Neural progenitor cell (in vitro differentiated cells): ENCODE results near the genes KIAA1586 and OGFRL1.

GRCh38 chr6:56524930-56525818, 277.8 kb upstream of the COL21A1 start:
- RAMPAGE, long total RNA = no peak

GRCh38 chr6:56726959-56727917, 227.4 kb downstream of the DST start:
- RAMPAGE, long total RNA = no peak

GRCh38 chr6:57046103-57046883, at the start of gene KIAA1586:
KIAA1586 (plus strand) TSS chr6:57046693.
- RAMPAGE, long total RNA = start-site peak on the plus strand at chr6:57046666-57046729, 193 and 309 reads in 2 replicates

DNA sequence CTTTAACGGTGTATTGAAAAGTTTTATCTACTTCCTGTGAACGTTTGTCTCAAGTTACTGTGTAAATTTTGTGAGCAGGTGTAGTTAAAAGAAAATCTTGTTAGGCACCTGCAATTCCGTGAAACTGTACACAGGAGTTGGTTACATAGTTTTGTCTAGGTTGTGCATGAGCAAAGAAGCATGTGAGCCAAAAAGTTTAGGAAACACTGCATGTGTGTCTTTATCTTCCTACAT, 1.4 kb downstream of the BAG2 start:
- RAMPAGE, long total RNA = no peak

GRCh38 chr6:57262189-57263104, 40.3 kb upstream of the RAB23 start:
- RAMPAGE, long total RNA = no peak

DNA sequence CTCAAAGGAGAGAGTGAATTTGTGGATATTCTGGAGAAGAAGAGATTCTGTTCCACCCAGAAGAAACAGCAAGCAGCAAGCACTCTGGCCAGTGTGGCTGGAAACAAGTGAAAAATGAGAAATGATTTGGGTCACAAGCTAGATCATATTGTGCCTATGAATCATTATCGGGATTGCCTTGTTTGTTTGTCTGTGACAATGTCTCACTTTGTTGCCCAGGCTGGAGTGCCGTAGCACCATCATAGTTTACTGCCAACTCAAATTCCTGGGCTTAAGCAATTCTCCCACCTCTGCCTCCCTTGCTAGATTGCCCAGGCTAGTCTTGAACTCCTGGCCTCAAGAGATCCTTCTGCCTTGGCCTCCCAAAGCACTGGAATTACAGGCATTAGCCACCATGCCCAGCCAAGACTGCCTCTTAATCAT, 106.5 kb upstream of the PTP4A1 start:
- RAMPAGE, long total RNA = no peak

- RAMPAGE, long total RNA = no peak
These were observed 7.4 kb upstream of the PTP4A1 start for GRCh38 chr6:63564850-63565347.

DNA sequence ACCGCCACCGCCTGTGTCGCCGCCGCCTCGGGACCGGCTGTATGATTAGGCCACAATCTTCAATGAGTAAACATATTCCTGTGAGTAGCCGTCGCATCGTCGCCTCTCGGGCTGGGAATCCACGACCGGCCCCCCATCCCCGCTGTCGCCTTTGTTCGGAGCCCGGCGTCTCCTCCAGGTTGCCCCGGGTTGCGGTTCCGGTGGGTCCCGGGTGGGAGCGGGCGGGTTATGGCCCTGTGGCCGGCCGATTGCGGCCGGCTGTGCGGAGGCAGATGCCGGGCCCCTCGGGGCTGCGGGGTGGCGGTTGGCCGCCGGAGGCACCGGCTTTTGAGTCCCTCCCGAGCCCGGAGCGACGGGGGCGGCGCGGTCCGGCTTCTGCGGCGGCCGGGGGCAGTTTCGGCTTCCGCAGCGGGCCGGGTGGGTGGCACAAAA, 376 bp downstream of the PTP4A1 start:
- RAMPAGE, long total RNA = no peak

DNA sequence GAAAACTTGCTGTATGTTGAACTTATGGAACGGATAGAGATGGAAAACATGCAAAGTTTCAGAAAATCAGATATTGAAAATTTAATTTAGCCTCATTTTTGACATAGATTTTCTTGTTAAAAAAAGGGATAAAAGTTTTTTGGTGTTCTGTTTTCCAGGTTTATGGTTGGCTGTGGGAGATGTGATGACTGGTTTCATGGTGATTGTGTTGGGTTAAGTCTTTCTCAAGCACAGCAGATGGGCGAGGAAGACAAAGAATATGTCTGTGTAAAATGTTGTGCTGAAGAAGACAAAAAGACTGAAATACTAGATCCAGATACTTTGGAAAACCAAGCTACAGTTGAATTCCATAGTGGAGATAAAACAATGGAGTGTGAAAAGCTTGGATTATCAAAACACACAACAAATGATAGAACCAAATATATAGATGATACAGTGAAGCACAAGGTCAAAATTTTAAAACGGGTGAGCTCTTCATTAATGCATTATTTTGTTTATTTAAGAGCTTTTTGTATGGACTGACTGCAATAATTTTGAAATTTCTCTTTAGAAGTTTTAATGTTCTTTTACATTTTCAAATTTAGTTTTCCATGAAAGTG, 56.1 kb downstream of the PHF3 start:
- RAMPAGE, long total RNA = no peak

DNA sequence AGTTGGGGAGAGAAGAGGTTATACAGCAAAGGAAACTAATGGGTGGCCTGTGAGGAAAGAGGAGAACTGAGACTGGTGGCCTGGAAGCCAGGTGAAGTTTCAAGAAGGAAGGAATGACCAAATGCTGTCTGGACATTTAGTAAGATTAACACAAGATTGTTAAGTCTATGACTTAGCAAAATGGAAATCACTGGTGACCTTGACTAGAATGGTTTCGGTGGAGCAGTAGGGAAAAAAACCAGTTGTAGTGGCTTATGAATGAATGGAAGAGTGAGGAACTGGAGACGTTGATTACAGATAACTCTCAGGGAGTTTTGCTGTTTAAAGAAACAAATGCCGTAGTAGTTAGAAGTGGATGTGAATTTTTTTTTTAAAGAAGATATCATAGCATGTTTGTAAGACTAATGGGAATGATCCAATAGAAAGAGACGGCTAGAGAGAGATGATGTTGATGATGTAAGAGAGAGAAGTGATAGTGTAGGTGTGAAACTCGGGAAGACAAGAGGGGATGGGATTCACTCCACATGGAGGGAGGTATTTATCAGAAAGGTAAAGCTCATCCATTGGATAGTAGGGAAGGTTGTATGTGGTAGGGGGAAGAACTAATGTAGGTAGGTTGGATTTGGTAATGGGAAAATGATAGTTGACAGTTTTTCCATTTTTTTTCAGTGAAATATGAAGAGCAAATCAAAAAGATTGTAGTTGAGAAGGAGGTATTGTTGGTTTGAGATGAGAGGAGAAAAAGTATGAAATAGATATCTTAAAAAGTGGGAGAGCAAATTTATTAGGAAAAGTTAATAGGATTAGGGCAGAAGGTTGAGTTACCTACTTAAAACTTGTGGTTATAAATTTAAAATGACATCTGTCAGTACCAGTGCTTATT, 61.3 kb downstream of the PHF3 start:
- RAMPAGE, long total RNA = no peak

GRCh38 chr6:63711887-63712791, 76.5 kb downstream of the PHF3 start:
- RAMPAGE, long total RNA = no peak

GRCh38 chr6:66349871-66350320, 642.9 kb upstream of the EYS start:
- RAMPAGE, long total RNA = no peak

- RAMPAGE, long total RNA = no peak
These were observed 748.2 kb upstream of the ADGRB3 start for GRCh38 chr6:67886644-67887544.

GRCh38 chr6:68639866-68640826, 5.1 kb downstream of the ADGRB3 start:
- RAMPAGE, long total RNA = no peak

- RAMPAGE, long total RNA = no peak
These were observed 217.9 kb downstream of the COL19A1 start for GRCh38 chr6:70084298-70084638.

- RAMPAGE, long total RNA = no peak
These were observed 317 bp upstream of the FAM135A start for GRCh38 chr6:70413014-70413368.

GRCh38 chr6:71287774-71288866, at the start of gene OGFRL1:
OGFRL1 (plus strand) TSS chr6:71288811.
- RAMPAGE, long total RNA = no peak

DNA sequence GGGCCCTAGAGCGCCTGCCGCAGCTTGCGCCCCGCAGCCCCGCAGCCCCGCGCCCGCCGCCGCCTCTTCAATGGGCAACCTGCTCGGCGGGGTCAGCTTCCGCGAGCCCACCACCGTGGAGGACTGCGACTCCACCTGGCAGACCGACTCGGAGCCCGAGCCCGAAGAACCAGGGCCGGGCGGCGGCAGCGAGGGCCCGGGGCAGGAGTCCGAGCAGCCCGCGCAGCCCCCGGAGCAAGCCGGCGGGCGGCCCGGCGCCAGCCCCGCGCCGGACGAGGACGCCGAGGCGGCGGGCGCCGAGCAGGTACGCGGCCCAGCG, 215 bp downstream of the OGFRL1 start:
- RAMPAGE, long total RNA = no peak

- RAMPAGE, long total RNA = no peak
These were observed 114.8 kb downstream of the OGFRL1 start for GRCh38 chr6:71403409-71403823.

DNA sequence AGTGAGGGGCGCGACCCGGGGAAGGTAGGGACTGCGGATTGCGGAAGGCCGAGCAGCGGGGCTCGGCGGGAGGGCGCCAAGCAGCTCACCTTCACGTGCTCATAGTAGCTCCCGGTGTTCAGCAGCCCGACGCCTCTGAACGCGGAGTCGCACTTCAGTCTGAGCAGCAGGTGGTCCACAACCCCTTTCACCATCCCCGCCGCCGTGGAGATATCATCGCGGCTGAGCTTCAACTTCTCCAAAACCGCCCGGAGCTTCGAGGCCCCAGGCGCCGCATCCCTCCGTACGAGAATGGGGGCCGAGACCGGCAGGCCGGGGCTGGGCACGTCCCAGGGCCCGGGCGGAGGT, 687 bp downstream of the CGAS start:
- RAMPAGE, long total RNA = no peak